Measurements from ENCODE around the genes GPR78, USP17L12, USP17L15, USP17L17 and RAB28.

GRCh38 chr4:8427651-8428239, 12.8 kb downstream of the ACOX3 start:
- PRO-cap: no peak

DNA sequence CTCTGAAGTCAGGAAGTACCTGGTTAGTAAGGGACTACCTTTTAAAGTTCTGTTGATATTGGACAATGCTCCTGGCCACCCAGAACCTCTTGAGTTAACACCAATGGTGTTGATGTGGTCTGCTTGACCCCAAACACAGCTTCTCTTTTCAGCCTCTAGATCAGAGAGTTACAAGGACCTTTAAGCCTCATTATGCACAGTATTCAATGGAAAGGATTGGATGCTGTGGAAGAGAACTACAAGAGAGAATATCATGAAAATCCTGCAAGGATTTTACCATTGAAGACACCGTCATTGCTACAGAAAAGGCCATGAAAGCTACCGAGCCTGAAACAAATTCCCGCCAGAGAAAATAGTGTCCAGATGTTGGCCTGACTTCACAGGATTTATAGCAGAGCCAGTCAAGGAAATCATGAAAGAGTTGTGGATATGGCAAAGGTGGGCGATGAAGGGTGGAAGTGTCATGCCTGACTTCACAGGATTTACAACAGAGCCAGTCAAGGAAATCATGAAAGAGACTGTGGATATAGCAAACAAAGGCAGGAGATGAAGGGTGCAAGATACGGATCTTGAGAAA, 16.9 kb downstream of the TRMT44 start:
- PRO-cap: no peak

- PRO-cap: no peak
Observed at GRCh38 chr4:8475631-8476343, 35.2 kb downstream of the TRMT44 start.

DNA sequence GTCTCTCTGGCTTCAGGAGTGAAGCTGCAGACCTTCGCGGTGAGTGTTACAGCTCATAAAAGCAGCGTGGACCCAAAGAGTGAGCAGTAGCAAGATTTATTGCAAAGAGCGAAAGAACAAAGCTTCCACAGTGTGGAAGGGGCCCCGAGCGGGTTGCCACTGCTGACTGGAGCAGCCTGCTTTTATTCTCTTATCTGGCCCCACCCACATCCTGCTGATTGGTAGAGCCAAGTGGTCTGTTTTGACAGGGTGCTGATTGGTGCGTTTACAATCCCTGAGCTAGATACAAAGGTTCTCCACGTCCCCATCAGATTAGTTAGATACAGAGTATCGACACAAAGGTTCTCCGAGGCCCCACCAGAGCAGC, 50.0 kb downstream of the TRMT44 start:
- PRO-cap: no peak

- PRO-cap: no peak
Observed at GRCh38 chr4:8580045-8580698, at the start of gene GPR78. GPR78 (plus strand) TSS chr4:8580392.

- PRO-cap: no peak
Observed at GRCh38 chr4:8860625-8861845, 10.6 kb downstream of the HMX1 start.

- PRO-cap: no peak
Observed at GRCh38 chr4:8956178-8956597, 84.5 kb upstream of the HMX1 start.

DNA sequence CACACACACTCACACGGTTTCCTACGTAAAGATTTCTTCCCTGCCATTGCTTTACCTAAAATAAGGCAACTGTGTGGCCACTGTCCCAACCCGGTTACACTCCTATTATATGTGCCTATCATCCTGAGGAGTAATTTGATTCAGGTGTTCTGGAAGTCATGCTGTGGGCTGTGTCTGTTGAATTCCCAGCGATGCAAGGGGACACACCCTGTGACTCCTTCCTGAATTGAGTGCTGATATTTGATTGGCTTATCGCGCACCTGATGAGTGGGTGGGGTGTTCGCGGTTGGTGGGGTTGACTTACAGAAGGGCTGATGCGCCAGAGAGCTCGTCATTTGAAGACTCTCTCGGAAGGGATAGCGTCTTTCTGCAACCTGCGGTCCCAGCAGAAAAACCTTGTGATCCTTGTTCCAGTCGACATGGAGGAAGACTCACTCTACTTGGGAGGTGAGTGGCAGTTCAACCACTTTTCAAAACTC, at the start of gene USP17L12:
USP17L12 (plus strand) TSS at position 420 of the 479 bp plus-strand sequence.
- PRO-cap: no peak

DNA sequence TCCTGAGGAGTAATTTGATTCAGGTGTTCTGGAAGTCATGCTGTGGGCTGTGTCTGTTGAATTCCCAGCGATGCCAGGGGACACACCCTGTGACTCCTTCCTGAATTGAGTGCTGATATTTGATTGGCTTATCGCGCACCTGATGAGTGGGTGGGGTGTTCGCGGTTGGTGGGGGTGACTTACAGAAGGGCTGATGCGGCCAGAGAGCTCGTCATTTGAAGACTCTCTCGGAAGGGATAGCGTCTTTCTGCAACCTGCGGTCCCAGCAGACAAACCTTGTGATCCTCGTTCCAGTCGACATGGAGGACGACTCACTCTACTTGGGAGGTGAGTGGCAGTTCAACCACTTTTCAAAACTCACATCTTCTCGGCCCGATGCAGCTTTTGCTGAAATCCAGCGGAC, at the start of gene USP17L15:
USP17L15 (plus strand) TSS at position 300 of the 403 bp plus-strand sequence.
- PRO-cap: no peak

DNA sequence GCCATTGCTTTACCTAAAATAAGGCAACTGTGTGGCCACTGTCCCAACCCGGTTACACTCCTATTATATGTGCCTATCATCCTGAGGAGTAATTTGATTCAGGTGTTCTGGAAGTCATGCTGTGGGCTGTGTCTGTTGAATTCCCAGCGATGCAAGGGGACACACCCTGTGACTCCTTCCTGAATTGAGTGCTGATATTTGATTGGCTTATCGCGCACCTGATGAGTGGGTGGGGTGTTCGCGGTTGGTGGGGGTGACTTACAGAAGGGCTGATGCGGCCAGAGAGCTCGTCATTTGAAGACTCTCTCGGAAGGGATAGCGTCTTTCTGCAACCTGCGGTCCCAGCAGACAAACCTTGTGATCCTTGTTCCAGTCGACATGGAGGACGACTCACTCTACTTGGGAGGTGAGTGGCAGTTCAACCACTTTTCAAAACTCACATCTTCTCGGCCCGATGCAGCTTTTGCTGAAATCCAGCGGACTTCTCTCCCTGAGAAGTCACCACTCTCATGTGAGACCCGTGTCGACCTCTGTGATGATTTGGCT, at the start of gene USP17L17:
USP17L17 (plus strand) TSS at position 379 of the 546 bp plus-strand sequence.
- PRO-cap: no peak

DNA sequence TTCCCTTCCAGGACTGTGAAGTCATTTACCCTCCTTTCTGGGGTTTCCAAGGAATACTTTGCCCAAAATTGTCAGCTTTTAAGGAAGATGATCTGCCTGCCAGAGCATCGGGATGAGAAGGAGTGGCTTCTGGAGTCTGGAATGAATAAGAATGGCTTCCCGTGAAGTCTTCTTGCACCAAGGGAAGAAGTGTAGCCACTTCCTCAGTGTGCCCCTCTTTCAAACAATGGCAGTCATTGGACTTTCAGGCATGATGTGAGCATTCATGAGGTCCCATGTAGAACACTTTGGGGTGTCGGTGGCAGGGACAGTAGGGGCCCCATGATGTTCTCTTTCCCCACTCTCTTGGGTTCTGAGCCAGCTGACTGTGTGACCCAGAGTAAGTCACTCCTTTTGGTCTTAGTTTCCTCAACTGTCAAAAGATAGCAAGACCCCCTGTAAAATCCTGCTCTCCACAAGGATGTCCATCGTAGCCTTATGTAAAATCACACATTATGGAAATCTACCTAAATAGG, 115.7 kb downstream of the SLC2A9 start:
- PRO-cap: no peak

DNA sequence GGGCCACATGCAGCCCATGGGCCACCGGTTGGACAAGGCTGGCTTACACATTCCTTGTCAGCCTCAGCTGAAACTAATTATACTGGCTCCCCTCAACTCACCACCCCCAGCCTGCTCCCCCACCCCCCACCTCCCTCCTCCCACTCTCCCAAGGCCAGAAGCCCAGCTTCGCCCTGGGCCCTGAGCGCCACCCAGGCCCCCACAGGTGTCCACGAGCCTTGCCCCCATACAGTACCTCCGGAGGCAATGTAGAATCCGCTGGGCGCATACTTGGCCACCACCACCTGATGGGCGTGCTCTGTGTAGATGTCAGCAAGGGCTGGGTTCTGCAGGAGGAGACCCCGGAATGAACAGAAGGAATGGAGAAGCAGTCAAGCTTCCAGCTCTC, 12.9 kb downstream of the WDR1 start:
- PRO-cap: no peak

GRCh38 chr4:10162270-10162769, 45.7 kb upstream of the WDR1 start:
- PRO-cap: no peak

DNA sequence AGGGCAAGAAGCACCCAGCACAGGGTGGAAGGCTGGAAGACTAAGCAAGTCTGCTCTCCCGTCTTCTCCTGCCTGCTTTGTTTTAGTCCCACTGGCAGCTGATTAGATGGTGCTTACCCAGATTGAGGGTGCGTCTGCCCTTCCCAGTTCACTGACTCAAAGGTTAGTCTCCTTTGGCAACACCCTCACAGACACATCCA, 157.4 kb downstream of the HS3ST1 start:
- PRO-cap: no peak

DNA sequence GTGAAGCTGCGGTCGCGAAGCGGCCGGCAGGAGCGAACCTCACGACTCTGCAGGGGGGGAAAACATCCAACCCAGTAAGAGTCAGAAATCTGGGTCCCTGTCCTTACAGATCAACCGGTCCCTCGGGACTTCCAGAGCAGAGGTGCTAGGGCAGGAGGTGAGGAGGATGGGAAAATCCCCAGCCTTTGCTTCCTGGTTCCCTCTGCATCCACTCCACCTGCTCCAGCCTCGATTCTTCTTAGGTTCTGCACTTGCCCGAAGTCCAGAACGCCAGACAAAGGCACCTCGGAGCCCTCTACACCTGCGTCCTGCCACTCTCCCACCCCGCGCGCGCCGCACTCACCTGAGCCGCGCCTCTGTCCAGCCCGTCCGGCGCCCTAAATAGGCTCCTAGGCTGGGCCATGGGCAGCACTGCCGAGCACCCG, 326 bp downstream of the HS3ST1 start:
- PRO-cap: no peak

- PRO-cap: no peak
Observed at GRCh38 chr4:11624411-11624769, 195.7 kb upstream of the HS3ST1 start.

GRCh38 chr4:11769312-11770015, 340.8 kb upstream of the HS3ST1 start:
- PRO-cap: no peak

DNA sequence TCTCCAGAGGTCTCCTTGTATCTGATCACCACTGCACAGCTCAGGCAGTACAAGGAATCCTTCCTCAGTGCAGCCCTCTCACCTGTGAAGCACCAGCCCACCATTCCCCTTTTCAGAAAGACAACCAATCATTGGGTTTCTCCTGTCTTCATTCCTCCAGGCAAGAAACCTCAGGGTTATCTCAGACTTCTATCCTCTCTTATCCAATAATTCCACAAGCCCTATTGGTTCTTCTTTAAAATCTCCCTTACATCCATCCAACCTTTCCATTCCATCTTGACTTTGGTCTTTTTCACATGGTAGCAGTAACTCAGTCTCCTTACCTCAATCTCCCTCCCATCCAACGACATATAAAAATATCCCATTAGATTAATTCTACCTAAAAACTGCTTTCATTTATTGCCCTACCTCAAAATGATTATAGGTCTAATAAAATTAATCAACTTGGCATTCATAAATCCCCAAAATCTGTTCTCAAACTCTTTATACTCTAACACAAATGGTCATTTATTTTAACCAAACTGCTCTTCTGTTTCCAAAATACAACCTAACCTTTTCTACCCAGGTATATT, 109.6 kb downstream of the RAB28 start:
- PRO-cap: no peak

DNA sequence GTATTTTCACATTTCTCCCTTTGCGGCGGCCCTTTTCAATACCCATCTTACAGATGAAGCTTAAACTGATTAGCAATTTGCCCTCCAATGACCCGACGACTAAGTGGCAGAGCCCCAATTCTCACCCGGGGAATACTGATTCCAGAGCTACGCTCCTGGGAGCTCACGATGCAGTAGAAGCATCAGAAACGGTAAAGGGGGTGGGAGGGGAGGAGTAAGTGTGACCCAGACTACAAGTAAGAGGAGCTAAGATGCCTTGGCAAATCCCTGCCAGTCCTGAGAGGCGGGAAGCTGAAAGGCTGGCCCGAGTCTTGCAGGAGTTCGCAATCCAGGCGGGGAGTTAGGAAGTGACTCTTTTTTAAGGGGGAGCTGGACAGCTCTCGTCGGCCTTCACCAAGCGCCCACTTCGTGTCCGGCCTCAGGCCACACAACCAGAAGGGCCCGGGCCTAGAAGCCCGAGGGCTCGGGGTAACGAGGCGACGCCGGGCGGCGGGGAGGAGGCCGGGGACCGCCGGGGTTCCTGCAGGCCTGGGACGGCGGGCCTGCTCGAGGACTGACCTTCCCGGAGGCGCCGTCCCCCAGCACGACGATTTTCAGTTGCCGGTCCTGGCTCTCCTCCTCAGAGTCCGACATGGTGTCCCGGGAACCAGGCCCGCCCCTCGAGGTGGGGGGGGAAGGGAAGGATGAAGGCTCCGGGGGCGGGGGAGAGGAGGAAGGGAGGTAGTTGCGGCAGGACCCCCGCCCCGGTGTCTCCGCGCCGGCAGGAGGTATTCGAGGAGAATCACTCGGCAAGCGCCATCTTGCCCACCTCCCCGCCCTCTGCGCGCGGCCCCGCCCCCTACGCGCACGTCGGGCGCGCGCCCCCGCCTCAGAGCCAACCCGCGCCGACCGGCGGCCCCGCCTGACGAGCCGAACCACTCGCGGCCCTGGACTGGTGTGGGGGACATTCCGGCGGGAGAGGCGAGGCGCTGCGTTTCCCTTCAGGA, at the start of gene RAB28:
RAB28 (minus strand) TSS at position 823 of the 986 bp plus-strand sequence.
- PRO-cap: bidirectional peak, plus-strand start at position 273 of the sequence, minus-strand start at position 137 of the sequence; bidirectional peak, plus-strand start at position 877 of the sequence, minus-strand start at position 821 of the sequence

DNA sequence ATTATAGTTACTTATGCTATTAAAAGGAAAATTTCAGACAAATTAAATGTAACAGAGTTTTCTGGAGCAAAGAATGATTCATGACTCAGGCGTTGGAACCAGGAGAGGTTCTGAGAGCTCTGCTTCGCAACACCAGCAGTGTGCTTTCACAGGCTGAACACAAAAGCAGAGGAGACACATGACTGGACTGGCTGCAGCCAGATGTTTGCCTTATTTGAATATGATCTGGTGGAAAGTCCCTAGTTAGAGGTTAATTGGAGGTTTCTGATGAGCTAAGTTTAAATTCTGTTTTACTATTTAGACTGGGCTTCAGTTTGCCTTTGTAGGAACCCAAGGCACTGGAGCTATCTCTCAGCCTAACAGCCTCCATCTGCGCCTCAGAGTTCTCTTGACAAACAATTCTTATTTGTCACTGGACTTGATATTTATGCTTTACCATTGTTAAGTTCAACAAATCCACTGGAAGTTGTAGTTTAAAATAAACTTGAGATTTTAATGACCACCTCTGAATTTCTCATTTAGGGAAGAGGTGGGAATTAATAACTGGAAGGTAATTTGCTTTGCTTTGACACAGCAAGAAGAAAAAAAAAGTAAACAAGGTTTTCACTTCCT, 16.1 kb downstream of the BOD1L1 start:
- PRO-cap: no peak